ENCODE measurements around a stretch of chr20.

DNA sequence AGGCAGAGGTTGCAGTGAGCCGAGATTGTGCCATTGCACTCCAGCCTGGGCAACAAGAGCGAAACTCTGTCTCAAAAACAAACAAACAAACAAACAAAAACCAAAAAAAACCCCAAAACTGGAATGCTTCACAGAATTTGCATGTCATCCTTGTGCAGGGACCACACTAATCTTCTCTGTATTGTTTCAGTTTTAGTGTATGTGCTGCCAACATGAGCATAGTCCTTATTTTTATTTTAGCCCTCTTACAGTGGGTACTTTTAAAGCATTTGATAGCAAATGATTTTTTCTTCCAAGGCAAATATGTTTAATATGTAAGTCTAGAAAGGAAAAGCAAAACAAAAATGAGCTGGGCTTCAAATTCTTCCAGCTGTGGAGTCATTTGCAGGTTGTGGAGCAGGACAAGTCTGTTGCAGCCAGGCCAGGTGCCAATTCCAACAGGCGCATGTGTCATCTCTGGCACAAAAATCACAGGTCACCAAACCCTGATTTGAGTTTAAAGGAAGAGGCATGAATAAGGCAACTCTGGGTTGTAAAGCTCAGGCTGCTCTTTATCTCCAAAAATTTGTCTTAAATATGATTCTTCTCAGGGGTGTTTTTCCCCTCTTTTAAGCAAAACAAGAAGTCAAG, 8.7 kb upstream of the NCOA3 start:
- PRO-cap = bidirectional peak, plus-strand start at position 493 of the sequence, minus-strand start at position 380 of the sequence

DNA sequence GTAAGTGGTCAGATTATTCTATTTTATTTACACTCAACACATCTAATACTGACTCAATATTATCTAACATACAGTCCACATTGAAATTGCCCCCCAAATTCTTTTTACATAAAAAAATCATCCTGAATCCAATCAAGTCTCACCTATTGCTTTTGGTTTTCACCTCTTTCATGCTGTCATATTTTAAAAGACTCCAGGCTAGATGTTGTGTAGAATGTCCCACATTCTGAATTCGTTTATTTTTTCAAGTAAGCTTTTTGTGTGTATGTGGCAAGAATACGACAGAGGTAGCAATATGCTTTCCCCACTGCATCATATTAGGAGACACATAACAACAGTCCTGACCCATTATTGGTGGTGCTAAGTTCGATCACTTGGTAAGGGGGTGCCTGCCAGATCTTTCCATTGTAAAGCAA, 712 bp upstream of the NCOA3 start:
- PRO-cap = no peak

DNA sequence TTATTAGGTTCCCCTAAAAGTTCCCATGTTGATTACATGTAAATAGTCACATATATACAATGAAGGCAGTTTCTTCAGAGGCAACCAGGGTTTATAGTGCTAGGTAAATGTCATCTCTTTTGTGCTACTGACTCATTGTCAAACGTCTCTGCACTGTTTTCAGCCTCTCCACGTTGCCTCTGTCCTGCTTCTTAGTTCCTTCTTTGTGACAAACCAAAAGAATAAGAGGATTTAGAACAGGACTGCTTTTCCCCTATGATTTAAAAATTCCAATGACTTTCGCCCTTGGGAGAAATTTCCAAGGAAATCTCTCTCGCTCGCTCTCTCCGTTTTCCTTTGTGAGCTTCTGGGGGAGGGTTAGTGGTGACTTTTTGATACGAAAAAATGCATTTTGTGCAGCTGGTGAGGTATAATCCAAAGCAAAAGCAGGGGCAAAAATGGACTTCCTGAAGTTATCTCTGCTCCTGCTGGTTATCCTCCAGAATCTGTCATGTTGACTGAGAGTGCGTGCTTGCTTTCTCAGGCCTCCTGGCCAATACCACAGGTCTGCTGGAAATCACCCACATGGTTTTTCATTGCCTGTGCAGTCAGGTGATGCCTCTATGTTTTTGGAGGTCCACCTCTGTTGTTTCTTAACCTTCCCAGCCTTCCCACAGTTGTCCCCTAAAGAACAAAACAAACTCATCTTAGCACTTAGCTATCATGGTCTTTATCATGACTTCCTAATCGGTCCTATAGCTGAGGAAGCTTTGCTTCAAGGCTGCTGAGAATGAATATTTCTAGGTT, 127.4 kb downstream of the SULF2 start:
- PRO-cap = no peak

DNA sequence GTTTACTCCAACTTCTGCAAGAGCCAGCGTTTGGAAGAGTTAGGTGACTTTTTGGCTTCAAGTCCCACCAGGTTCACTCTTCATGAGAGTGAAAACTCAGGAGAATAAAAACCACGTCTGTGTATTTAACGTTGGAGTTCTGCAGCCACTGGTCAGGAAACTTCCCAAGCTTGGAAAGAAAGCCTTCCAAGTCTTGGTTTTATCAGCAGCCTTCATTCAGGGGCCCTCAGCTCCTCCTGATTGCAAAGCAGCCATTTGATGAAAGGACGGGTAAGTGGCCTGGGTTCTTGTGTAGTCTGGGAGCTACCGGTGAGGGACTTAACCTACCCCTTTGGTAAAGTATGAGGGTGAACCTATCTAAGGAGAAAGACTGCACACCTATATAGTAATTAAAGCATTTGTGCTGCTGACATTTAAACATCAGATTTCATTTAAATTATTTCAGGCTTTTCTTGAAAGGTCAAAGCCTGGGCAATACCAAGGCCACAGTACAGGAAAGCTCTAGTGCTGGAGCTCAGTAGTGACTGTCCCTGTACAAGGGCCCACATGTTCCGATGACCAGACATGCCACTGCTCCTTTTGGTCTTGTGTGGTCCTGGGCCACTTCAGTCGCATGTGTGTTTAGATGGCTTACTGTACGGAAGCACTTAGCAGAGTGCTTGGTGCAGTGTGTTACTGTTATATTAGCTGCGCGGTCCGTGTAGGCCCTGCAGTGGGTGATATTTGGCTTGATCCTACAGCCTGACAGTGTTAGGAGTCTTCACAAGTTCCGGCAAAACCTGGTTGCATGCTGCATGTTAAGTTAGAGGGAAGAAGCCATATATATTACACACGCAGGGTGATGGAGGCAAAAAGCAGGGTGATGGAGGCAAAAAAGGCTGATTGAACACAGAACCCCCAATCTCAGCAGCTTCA, 123.0 kb downstream of the SULF2 start:
- PRO-cap = no peak

DNA sequence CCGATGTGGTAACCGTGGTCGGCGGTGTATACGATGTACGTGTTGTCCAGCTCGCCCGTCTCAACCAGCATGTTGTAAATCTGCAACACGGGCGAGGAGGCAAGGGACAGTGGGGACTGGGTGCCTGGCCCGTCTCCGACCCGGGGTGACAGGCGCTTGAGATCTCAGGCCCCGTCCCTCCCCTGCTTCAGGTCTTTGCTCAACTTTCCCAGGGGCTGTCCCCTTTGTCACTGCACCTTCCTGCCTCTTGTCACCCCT, 102.3 kb downstream of the SULF2 start:
- PRO-cap = no peak

DNA sequence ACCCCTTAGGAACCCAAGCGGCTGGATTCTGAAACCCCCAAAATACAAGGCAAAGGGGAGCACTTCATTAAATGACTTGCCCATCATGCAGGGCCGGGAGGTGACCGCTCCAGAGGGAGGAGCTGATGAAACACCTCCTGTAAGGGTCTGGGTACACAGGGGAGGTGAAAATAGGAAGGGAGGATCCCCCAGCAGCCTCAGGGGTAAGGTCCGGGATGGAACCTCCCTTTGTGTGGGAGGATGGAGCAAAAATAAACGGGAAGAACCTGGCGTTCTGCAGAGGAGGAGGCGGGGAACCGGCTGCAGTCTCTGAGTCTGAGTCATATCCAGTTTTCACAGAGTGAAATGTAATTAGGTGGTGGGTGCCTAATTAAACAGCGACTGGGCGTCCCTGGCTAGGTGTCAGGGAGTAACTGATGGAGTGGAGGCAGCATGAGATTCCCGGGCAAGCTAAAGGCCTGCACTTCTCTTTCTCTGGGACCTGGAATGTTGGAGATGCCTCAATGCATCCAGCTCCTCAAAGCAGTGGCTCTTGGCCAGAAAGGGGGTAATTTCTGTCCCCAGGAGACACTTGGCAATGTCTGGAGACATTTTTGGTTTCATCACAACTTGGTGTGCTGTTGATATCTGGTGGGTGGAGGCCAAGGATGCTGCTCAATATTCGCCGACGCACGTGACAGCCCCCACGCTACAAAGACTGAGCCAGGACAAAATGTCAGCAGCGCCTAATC, 80.1 kb downstream of the SULF2 start:
- PRO-cap = no peak

DNA sequence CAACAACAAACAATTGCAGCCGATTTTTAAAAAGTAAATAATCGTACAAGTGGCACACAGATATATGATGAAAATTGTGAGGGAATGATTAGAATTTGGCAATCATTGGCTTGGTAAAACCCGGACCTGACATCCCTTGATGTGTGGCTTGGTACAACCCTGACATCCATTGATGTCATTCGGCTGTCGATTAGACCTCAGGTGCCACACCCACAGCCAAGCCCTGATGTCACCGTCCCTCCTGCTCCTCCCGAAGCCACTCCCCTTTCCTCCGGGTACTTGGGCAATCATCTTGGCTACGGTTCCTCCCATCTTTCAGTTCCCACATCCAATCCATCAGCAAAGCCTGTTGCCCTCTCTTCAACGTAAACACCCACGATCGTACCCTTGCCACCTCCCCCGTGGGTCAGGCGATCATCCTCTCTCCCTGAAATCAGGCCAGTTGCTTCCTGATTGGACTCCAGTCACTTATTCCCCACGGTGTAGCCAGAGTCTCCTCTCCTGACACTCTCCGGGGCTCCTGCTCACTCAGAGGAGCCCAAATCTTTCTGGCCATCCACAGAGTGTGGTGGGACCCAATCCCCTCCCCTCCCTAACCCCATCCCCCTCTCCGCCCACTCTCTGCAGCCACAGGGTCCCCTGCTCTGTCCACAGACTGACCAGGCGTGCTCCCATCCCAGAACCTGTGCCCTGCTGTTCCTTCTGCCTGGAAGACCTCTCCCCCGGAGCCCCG, 44.5 kb downstream of the SULF2 start:
- PRO-cap = no peak

DNA sequence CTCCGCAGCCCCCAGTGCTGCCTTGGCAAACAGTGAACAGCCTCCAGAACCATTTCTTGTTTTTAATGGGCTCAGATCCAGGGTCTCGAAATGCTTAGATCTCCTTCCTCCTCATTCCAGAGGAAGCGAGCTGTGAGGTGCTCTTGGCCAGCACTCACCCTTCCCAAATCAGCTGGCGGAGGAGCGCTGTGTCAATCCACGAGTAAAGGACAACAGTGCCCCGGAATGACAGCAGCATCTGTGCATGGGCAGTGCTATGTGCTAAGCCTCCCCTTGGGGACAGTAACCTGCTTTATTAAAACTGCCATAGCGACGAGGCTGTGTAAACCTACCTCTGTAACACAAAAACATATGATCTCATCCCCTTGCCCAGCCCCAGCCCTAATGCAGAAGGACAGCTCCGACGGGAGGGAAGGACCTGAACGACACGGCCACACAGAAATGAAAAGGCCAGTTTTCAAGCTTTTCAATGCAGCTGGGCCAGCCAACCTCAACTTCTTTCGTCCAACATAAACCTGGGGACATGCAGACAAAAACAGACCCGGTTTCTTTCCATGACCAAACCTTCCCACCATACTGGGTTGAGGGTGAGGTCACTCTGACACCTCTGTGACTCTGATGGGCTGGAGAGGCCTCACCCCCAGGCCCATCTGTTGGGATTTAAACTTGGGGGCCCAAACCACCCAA, 43.3 kb downstream of the SULF2 start:
- PRO-cap = no peak

GRCh38 chr20:47988511-47989193, 203.4 kb upstream of the SULF2 start:
- PRO-cap = no peak

- PRO-cap = no peak
These were observed 368.2 kb upstream of the SULF2 start for GRCh38 chr20:48153336-48154055.

DNA sequence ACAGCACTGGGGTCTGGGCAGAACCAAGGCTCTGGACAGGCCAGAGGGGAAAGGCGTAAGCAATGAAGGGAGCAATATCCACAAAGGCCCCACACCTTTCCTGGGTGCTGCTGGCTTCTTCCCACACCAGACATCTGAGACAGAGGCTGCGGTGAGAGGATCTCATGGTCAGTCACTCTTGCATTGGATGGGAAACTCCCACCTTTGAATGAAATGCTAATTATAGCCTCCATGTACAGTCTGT, 286.4 kb downstream of the PREX1 start:
- PRO-cap = no peak

- PRO-cap = no peak
These were observed 174.7 kb downstream of the PREX1 start for GRCh38 chr20:48652953-48653594.

DNA sequence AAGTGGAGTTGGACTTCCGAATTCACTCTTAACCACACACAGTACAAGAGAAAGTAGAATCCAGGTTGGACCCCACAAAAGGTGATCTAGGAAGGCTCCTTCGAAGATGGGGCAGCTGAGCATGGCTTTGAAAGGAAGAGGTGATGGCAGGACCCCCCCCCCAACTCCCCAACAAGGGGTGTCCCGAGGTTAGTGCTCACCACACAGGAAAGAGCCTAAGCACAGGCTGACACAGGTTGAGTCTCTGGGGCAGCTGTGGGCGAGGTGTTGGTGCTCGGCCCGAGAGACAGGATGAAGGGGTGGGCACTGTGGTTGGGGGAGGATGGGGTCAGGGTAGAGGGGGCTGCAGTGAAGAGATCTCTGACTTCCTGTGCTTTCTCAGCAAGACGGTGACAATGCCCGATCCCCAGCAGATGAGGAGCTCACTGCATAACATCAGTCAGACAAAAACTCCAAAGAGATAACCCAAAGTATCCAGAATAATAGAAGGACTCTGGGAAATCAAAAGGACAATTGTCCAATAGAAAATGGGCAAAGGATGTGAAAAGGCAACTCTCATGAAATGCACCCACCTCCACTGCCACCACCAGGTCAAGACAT, 108.5 kb downstream of the PREX1 start:
- PRO-cap = no peak

- PRO-cap = no peak
These were observed 89.1 kb downstream of the PREX1 start for GRCh38 chr20:48738423-48739346.

- PRO-cap = no peak
These were observed 58.5 kb downstream of the PREX1 start for GRCh38 chr20:48768920-48770017.

- PRO-cap = no peak
These were observed 40.2 kb downstream of the PREX1 start for GRCh38 chr20:48787150-48788409.

DNA sequence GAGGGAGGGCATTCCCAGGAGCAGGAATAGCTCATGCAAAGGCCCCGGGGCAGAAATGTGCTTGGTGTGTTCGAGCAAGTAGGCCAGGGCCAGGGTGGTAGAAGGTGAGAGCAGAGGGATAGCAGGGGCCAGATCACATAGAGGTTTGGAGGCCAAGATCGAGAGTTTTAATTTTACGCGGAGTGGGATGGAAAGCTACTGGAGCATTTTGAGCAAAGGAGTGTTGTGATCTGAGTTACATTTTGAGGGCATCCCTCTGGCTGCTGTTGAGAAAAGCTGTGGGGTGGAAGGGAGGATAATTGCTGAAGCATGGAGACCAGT, 10.1 kb downstream of the ARFGEF2 start:
- PRO-cap = no peak

DNA sequence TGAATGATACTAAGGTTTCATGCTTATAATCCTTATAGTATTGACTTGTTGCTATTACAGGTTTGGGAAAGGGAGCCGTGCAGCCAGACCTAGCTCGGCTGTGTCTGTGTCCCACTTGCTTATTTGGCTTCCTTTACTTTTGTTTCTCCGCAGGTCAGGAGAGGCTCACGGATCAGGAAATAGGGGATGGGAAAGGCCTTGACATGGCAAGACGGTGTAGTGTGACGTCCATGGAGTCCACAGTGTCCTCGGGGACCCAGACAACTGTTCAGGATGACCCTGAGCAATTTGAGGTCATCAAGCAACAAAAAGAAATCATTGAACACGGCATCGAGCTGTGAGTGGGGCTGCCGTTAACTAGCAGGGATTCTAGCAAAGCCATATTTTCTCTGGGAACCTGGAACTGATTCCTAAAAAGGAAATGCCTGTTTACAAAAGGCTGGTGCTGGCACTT, 54.4 kb downstream of the ARFGEF2 start:
- PRO-cap = no peak

GRCh38 chr20:49035452-49036334, 10.4 kb upstream of the CSE1L start:
- PRO-cap = no peak

- PRO-cap = bidirectional peak, plus-strand start at chr20:49046844, minus-strand start at chr20:49046674
These were observed 519 bp downstream of the CSE1L start for GRCh38 chr20:49046432-49047229.